T-cell (primary cell): ENCODE data around the genes TULP1, FKBP5 and SRPK1.

- PRO-cap, 7 experiments: no peak in any of the 7 experiments
Measured at GRCh38 chr6:35044055-35044793, 96.9 kb downstream of the TCP11 start.

DNA sequence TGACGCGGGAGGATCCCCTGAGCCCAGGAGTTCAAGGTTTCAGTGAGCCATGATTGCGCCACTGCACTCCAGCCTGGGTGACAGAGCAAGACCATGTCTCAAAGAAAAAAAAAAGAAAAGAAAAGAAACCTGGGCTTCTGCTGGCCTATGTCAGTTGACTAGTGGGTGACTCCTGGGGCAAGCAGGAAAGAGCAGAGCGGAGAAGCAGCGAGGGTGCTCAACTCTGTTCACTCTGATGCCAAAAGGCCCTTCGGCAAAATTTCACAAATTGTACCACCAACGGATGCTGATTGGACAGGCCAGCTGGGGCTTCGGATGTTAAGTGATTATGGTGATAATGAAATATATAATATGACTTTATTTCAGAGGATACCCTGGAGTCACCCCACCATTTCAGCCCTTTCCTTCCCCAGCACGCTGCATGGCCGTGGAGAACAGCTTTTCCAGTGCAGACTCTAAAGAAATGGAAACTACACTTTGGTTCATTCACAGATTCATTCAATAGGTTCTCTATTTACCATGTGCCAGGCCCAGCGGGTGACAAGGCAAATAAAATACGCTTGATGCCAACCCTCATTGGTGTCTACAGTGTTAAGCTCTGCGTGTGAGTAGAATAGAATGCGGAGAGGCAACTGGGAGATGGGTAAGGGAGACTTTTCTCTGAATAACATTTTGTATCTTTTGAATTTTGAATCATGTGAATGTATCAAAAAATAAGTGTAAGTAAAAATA is 89.9 kb downstream of the TCP11 start:
- PRO-cap, 7 experiments: no peak in any of the 7 experiments

DNA sequence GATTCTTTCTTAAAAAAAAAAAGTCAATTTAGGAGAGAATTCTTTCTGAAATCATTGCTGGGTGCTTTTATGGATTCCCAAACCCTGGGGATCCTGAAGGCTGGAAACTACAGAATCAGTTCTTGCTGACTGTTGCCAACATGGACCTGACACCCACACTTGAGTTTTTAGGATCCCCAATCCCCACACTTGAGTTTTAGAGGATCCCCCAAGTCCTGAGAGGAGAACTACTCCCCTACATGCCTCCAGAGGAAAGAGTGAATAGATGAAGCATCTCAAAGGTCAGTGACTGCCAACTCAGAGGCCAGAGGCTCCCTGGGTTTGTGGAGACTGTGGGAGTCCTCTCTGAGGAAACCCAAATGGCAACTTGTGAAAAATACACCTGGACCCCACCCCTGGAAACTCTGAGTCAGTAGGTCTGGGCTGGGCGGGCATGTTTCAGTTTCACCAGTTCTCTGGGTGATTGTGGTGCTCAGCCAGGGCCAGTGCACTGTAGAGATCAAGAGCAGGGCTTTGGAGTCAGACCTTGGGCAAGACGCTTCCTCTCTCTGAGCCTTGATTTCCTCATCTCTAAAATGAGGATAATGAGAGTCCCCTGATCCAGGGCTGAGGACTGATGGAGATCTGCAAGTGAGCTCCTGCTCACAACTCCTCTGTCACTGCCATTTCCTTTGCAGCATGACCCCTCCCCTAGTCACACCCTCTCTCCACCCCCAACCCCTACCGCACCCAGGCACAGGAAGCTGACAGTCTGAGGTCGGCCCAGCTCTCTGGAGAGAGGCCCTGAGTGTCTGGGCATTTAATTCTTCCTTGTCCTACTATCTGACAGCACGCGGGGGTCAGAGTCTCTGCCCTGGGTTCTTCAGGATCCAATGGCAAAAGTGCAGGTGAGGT is 5.0 kb downstream of the DEF6 start:
- PRO-cap, 7 experiments: peak in 7 of 7 experiments; most common plus-strand start position 749 of the sequence (in 7); most common minus-strand start position 668 of the sequence (in 5)

- PRO-cap, 7 experiments: no peak in any of the 7 experiments
Measured at GRCh38 chr6:35317604-35318050, 20.0 kb downstream of the DEF6 start.

GRCh38 chr6:35371021-35371461 is 28.7 kb downstream of the PPARD start:
- PRO-cap, 7 experiments: no peak in any of the 7 experiments

GRCh38 chr6:35391259-35392029 is 49.1 kb downstream of the PPARD start:
- PRO-cap, 7 experiments: no peak in any of the 7 experiments

GRCh38 chr6:35426769-35427188 is 25.4 kb upstream of the FANCE start:
- PRO-cap, 7 experiments: no peak in any of the 7 experiments

DNA sequence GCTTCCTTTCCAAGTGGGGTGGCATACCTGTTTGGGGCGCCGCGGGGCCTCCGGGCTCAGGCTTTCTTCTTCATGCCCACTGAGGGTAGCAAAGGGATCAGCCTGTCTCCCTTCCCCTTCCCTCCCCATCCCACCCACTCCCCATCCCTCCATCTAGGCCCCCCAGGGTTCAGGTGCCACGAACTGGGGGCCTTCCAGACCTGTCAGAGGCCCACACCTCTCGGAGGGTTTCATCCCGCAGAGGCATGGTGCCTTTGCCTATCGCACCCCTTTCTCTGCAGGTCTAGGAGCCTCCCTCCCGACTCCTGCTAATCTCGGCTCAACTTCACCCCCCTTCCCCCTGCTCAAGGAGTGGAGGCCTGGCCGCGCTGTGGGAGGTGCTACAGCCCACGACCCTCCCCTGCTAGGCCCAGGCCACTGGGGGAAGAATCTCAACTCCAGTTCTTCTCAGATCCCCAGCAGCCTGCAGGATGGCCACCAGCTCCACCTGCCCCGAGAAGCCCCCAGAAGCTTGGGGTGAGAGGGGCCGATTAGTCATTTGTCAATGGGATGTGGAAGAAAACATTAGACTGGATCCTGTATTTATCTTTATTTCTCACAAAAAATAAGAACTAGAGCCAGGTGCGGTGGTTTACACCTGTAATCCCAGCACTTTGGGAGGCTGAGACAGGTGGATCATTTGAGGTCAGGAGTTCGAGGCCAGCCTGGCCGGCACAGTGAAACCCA is at the start of gene TULP1:
Gene TULP1, minus strand, starts transcription at position 285 of the 726 bp plus-strand sequence.
- PRO-cap, 7 experiments: no peak in any of the 7 experiments

- PRO-cap, 7 experiments: no peak in any of the 7 experiments
Measured at GRCh38 chr6:35522692-35523119, 10.0 kb upstream of the TULP1 start.

- PRO-cap, 7 experiments: no peak in any of the 7 experiments
Measured at GRCh38 chr6:35576605-35577407, 64.1 kb upstream of the TULP1 start.

DNA sequence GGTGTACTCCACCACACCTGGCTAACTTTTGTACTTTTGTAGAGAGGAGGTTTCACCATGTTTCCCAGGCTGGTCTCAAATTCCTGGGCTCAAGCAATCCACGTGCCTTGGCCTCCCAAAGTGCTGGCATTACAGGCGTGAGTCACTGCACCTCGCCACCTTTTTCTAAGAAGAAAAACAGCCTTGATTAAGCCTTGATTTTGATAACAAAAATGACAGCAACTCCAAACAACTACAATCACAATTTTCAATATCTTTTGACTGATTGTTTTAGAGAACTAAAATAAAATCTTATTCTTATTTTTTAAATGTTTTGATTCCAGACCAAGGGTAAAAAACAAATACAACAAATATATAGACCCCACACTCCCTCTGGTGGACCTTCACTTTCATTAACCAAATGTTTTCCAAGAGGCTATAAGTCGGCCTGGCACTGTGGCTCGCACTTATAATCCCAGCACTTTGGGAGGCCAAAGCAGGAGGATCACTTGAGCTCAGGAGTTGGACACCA is 4.3 kb downstream of the FKBP5 start:
- PRO-cap, 7 experiments: no peak in any of the 7 experiments

GRCh38 chr6:35688248-35689026 is at the start of gene FKBP5:
Gene FKBP5, minus strand, starts transcription at chr6:35688915.
- PRO-cap, 7 experiments: peak in 7 of 7 experiments; most common plus-strand start chr6:35688709 (in 2); most common minus-strand start chr6:35688915 (in 7)

GRCh38 chr6:35737487-35737950 is 687 bp downstream of the ARMC12 start:
- PRO-cap, 7 experiments: no peak in any of the 7 experiments

DNA sequence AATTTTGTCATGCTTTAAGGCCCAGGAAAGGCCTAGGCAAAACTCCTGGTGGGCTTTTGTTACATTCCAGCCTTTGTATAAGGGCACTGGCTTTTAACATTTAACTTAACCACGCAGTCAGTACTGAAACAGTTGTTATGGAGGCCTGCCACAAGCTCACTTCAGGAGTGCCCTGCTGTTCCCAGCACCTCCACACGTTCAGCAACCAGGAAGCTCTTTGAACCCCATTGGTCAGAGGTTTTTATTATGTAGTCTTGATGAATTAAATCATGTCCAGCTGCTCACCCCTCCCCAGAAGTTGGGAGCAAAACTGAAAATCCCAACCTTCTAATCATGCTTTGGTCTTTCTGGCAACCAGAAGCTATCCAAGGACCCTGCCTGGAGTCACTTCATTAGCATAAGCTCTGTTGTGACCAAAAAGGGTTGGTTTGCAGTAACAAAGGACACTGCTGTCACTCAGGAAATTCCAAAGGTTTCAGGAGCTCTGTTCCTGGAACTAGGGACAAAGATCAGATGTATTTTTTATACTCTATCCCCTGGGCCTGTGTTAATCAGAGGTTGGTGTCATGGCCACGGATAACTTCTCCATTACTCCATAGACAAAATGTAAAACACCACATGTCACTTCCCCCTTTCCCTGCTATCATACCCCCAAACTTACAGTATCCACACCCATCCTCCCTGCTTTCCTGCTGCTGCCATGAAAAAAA is 2.9 kb downstream of the ARMC12 start:
- PRO-cap, 7 experiments: no peak in any of the 7 experiments

GRCh38 chr6:35919506-35920498 is 1.1 kb downstream of the SRPK1 start:
- PRO-cap, 7 experiments: peak in 3 of 7 experiments; most common plus-strand start chr6:35920083 (in 3); most common minus-strand start chr6:35919917 (in 1)

DNA sequence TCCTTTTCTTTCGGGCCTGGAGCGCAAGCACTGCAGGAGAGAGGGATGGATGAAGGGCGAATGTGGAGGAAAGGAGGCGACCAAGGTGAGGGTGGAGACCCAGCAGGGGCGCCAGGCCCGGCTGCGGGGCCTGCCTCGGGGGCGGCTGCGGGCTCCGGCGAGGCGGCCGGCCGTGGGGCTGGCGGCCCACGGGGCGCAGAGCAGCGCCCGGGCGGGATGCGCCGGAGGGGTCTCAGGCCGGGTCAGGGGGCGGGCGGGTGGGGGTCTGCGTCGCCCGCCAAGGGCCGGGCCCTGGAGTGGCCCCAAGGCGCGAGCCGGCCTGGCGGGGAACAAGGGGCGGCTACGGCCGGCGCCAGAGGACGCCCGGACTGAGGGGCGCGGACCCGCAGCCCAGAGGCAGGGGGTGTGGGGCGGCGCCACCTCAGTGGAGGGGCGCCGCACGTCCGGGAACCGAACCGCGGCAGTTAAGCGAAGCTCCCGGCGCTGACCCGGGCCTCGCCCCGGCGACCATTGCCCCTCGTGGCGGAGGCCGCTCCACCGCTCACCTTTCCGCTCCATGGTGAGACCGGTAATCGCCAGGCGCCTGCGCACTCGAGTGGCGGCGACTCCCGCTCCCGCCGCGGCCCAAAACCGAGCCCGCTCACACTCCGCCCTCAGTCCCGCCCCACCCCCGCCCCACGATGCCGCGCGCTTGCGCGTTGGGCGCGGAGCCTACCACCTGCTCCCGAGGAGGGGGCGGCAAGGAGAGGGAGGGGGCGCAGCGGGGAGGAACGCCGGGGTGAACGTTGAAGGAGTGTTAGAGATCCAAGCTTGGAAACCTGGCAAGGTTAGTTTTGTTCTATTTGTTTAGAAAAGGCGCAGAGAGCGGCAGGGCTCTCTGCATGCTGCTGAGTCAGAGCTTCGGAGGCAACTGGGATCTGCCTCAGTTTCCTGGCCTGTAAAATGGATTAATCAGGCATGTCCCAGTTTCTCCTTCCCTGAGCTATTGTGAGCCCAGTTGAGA is at the start of gene SRPK1:
Gene SRPK1, minus strand, starts transcription at position 600 of the 1,003 bp plus-strand sequence.
- PRO-cap, 7 experiments: peak in 7 of 7 experiments; most common plus-strand start position 717 of the sequence (in 5); most common minus-strand start position 597 of the sequence (in 7)

DNA sequence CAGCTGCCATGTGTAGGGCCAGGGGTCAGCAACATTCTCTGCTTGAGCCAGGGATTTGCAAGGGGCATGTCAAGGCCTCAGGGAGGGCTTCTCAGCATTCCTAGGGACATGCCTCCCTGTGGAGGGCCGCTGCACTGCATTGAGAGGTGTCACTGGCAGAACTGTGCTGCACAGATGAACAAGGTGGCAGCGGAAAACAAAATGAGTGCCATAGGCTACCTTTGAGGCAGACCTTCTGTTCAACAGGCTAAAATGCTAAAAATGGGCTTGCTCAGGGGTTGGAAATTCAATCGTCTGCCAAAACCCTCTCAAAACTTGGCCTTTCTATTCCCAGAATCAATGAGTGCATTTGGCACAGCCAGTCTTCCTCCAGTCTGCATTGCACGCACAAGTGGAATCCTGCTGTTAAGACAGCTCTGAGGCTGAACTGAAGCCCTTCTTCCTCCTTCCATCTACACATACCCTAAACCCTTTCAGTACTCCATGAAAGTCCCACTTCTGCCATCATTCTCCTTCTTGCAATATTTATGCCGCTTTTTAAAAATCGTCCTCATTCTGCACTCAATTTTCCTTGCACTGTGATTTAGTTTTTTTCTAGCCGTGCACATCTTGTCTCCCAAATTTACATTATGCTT is 51.7 kb upstream of the SRPK1 start:
- PRO-cap, 7 experiments: no peak in any of the 7 experiments

- PRO-cap, 7 experiments: no peak in any of the 7 experiments
Measured at GRCh38 chr6:36086637-36087678, 43.4 kb upstream of the MAPK13 start.

DNA sequence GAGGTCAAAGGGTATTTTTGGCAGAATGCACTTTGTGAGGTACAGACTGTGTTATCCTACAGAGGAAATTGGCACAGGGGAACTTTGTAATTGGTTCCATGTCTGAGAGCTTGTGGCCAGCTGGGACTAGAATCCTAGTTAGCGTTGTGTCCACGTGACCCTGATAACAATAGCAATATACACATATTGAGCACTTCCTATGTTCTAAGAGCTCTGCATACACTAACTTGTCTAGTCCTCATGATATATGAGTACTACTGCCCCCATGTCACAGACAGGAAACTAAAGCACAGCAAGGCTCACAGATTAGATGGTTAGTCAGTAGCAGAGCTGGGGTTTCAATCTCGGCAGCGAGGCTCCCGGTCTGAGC is 1.3 kb downstream of the MAPK13 start:
- PRO-cap, 7 experiments: peak in 2 of 7 experiments; most common plus-strand start position 198 of the sequence (in 2); most common minus-strand start position 219 of the sequence (in 2)

- PRO-cap, 7 experiments: no peak in any of the 7 experiments
Measured at GRCh38 chr6:36334273-36335582, 2.0 kb downstream of the BNIP5 start.